HepG2 (cell line): Measurements from ENCODE around the genes DNAJB2 and SGPP2.

GRCh38 chr2:219002384-219003581 is 9.6 kb upstream of the CRYBA2 start:
- RRBS, 2 experiments, result 5 to 9% methylated on average over 9 to 20 of the region's 94 CpGs
CAGE:
- cytosol, long polyA minus RNA, result no peak
- cytosol, long polyA plus RNA, result no peak
- long polyA plus RNA, result no peak
- nucleus, long polyA minus RNA, result no peak
- nucleus, long polyA plus RNA, result no peak

DNA sequence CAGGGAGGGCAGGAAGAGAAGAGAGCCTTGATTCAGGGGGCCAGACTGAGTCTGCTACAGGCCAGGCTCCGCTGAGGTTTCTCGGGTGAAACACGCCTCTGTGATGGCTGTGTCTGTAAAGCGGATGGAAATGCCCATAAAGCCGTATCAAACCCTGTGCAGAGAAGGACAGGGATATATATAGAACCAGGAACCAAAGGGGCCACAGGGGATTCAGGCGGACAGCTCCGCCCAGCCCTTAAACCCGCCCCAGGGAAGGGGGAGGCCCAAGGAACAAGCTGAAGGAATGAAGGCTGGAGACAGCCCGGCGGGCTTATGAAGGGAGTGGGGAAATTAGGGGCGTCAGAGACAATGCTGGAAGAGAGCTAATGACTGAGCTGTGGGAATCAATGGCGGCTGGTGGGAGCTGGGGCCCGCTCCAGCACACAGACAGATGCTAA is 42.1 kb downstream of the NHEJ1 start:
- RRBS, 2 experiments, result no CpG with 5 or more reads among the region's 13 CpGs
CAGE:
- cytosol, long polyA minus RNA, result no peak
- cytosol, long polyA plus RNA, result no peak
- long polyA plus RNA, result no peak
- nucleus, long polyA minus RNA, result no peak
- nucleus, long polyA plus RNA, result no peak

GRCh38 chr2:219122040-219122408 is 38.6 kb downstream of the NHEJ1 start:
- RRBS, 2 experiments, result no CpG with 5 or more reads among the region's 2 CpGs
CAGE:
- cytosol, long polyA minus RNA, result no peak
- cytosol, long polyA plus RNA, result no peak
- long polyA plus RNA, result no peak
- nucleus, long polyA minus RNA, result no peak
- nucleus, long polyA plus RNA, result no peak

- RRBS, 2 experiments, result no CpG with 5 or more reads among the region's 12 CpGs
CAGE:
- cytosol, long polyA minus RNA, result no peak
- cytosol, long polyA plus RNA, result no peak
- long polyA plus RNA, result no peak
- nucleus, long polyA minus RNA, result no peak
- nucleus, long polyA plus RNA, result no peak
These were observed 368 bp upstream of the ABCB6 start for GRCh38 chr2:219219227-219219424.

DNA sequence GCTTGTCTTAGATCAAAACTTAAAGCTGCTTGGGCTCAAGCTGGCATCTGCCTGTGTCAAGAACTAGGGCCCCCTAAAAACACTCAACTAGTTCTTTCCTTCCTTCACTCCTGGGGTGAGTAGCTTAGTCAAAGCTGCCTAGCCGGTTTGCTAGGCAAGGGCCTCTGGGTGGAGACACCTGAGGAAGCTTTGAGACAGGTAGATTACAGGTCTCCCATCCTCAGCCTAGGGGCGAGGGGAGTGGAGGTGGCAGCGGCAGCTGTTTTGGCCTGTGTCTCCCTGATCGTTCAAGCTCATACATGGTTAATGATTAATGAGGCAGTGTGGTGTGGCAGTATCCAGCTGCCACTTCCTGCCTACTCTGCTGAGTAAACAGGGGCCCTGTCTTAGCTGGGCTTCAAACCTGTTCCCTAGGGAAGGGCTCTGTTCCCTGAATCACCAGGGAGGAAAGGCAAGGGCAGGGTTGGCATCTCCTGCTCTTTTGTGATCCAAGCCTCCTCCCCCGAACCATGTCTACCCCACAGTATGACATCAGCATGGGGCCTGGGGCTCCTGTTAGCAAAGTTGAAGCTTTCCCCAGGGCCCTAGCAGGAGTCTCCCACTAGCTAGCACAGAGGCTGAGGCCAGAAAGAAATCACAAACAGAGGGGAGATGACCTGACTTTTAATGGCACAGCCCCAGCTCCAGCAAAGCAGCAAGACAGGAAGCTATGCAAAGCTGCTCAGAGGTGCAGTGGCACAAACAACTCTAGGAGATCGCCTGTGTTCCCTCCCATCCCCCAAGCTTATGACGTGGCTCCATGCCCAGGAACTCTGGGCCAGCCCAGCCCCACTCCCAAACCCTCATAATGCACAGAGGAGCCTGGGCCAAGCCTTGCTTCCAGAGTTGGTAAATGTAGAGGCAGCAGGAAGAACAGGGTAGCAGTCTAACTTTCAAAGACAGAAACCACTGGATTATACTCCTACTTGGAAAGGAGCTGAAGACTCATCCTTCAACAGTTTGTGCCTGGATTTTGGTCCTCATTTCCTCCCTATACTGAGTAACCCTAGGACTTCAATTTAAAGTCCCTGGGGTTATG is 3.6 kb upstream of the TUBA4B start:
- RRBS, 2 experiments, result no CpG with 5 or more reads among the region's 7 CpGs
CAGE:
- cytosol, long polyA minus RNA, result no peak
- cytosol, long polyA plus RNA, result no peak
- long polyA plus RNA, result no peak
- nucleus, long polyA minus RNA, result no peak
- nucleus, long polyA plus RNA, result no peak

DNA sequence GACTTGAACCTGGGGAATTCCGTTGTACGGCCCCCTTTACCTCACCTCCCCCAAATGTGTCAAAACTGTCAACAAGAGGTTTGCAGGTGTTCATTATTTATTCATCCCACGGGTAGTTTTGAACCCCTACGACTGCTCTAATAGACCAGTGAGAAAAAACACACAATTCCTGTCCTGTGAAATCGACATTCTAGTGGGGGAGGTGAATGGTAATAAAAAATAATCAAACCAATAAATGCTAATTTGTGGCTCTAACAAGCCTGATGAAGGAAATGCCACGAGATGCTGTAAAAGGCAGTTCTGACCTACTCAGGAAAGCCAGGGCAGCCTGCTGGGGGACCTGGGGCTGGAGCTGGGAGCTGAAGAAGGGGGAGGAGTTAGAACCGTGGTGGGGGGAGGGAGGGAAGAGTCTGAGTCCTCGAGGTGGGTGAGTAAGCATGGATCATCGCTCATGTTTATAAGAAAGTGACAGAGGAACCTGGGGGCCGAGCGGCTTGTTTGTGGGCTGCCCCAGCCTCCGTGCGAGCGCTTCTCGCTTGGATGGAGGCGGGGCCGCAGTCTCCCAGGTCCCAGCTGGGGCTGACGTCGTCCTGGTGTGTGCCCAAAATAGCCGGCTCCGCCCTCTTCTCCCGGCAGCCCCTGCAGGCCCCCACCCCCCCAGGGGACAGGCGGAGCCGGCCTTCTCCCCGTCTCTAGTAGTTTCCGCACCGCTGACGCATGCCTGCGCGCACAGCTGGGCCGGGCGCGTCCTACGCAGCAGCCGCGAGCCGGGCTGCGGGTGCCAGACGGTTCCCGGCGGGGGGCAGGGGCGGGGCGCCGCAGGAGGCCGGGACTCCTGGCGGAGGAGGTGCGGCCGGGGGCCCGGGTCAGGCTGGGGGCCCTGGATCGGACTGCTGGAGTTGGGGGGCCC is at the start of gene DNAJB2:
Gene DNAJB2, plus strand, starts transcription at position 695 of the 910 bp plus-strand sequence.
- RRBS, 2 experiments, result 2 to 4% methylated on average over 12 of the region's 50 CpGs
CAGE:
- cytosol, long polyA minus RNA, result no peak
- cytosol, long polyA plus RNA, result no peak
- long polyA plus RNA, result start-site peak on the plus strand centred at position 723 of the sequence, 86 bp wide, 233 and 296 reads in 2 replicates
- nucleus, long polyA minus RNA, result no peak
- nucleus, long polyA plus RNA, result start-site peak on the plus strand centred at position 688 of the sequence, 58 bp wide, 346 and 348 reads in 2 replicates

- RRBS, 2 experiments, result no CpG with 5 or more reads among the region's 11 CpGs
CAGE:
- cytosol, long polyA minus RNA, result no peak
- cytosol, long polyA plus RNA, result no peak
- long polyA plus RNA, result no peak
- nucleus, long polyA minus RNA, result no peak
- nucleus, long polyA plus RNA, result no peak
These were observed 12.6 kb upstream of the DES start for GRCh38 chr2:219405495-219406064.

DNA sequence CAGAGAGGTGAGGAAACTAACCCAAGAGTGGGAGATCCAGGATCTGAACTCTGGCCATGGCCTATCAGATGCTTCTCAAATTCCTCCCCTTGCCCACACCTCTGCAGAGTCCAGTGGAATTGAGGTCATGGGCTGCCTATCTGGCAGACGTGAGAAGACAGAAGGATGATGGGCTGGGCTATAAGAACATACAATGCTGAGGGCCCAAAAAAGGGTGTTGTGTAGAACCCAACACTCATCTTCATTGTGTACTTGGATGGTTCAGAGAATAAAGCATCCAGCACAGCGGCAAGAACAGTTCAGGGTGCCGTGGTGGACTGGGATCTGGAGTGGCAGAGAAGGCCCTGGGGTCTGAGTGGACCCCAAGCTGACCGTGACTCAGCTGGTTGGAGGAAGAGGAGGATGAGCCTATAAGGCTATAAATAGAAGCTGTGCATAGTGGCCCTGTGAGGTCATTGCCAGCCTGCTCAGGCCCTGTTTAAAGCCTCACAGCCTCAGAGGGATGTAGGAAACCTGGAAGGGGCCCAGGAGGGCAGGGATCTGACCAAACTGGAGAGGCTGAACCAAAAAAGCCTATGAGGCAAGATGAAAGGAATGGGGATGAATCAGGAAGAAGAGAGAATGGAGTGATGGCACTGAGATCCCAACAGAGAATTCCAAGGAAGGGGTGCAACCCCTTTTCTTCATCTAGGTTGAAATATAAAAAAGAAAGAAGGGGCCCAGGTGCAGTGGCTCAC is 11.4 kb upstream of the DES start:
- RRBS, 2 experiments, result no CpG with 5 or more reads among the region's 4 CpGs
CAGE:
- cytosol, long polyA minus RNA, result no peak
- cytosol, long polyA plus RNA, result no peak
- long polyA plus RNA, result no peak
- nucleus, long polyA minus RNA, result no peak
- nucleus, long polyA plus RNA, result no peak

DNA sequence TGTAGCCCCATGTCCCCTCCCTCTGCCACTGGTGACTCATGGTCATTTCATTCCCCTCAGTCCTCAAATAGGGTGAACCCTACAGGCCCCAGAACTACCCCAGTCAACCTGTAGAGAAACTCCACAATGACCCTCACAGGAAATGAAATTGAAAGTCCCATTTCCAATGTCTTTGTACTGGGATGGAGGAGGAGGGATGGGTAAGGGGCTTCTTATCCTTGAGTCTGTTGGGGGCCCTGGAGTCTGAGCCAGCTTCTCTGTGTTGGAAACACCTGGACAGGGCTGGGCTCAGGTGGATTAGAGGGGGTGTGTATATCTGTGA is 6.1 kb upstream of the SPEG start:
CAGE:
- cytosol, long polyA minus RNA, result no peak
- cytosol, long polyA plus RNA, result no peak
- long polyA plus RNA, result no peak
- nucleus, long polyA minus RNA, result no peak
- nucleus, long polyA plus RNA, result no peak

DNA sequence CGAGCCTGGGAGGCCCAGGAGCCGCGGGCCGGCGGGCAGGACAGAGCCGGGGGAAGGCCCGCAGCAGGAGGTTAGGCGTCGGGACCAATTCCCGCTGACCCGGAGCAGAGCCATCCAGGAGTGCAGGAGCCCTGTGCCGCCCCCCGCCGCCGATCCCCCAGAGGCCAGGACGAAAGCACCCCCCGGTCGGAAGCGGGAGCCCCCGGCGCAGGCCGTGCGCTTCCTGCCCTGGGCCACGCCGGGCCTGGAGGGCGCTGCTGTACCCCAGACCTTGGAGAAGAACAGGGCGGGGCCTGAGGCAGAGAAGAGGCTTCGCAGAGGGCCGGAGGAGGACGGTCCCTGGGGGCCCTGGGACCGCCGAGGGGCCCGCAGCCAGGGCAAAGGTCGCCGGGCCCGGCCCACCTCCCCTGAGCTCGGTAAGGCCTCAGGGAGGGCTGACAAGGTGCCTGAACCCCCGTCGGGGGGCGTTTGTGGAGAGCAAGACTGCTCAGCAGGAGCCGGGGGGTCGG is 14.3 kb downstream of the SPEG start:
- RRBS, 2 experiments, result 7 to 9% methylated on average over 32 of the region's 42 CpGs
CAGE:
- cytosol, long polyA minus RNA, result no peak
- cytosol, long polyA plus RNA, result no peak
- long polyA plus RNA, result no peak
- nucleus, long polyA minus RNA, result no peak
- nucleus, long polyA plus RNA, result no peak

GRCh38 chr2:221455304-221455822 is 116.7 kb downstream of the EPHA4 start:
- RRBS, 2 experiments, result 2 to 4% methylated on average over 2 of the region's 7 CpGs
CAGE:
- cytosol, long polyA minus RNA, result no peak
- cytosol, long polyA plus RNA, result no peak
- long polyA plus RNA, result no peak
- nucleus, long polyA minus RNA, result no peak
- nucleus, long polyA plus RNA, result no peak

- RRBS, 2 experiments, result no CpG with 5 or more reads among the region's 9 CpGs
CAGE:
- cytosol, long polyA minus RNA, result no peak
- cytosol, long polyA plus RNA, result no peak
- long polyA plus RNA, result no peak
- nucleus, long polyA minus RNA, result no peak
- nucleus, long polyA plus RNA, result no peak
These were observed 221.0 kb upstream of the EPHA4 start for GRCh38 chr2:221792957-221793605.

DNA sequence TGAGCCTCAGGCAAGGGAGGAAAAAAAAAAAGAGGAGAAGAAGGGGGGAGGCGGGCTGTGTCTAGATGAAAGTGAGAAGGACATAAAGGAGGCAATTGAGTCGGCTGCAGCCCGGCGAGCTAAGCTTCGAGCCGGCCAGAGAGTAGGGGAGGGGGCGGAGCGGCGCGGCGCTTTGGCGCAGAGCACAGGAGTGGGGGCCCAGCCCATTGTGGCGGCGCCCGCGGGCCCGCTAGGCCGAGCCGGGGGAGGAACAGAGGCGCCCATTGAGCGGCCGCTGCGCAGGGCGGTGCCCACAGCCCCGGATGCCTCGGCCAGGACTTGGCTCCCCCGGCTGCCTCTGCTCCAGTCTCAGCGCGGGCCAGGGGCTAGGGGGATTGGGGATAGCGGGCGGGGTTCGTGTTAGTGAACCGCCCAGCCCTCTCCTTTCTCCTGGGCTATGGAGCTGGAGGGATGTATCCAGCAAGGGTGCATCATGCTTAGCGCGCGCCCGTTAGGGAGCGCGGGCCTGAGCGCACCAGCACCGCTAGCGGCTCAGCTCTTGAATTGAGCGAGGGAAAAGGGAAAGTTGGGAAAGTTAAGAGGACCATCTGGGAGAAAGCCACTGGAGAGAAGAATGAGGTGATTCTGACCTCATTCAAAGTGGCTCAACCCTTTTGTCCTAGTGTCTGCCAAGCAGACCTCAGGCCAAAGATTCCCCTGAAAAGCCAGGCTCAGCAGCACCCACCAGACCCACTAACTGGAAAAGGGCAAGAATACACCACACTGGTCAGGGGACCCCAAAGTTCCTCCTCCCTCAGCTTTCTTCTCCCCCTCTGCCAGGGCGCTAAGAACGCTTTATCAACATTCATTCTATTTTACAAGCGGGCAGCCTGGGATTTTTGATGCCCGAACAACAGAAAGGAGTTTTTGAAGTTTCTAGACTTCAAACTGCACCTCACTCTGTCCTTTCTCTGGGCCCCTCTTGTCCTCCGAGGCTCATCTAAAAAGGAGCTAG is 7.6 kb downstream of the PAX3 start:
- RRBS, 2 experiments, result 20 to 32% methylated on average over 7 to 18 of the region's 48 CpGs
CAGE:
- cytosol, long polyA minus RNA, result no peak
- cytosol, long polyA plus RNA, result no peak
- long polyA plus RNA, result no peak
- nucleus, long polyA minus RNA, result no peak
- nucleus, long polyA plus RNA, result no peak

DNA sequence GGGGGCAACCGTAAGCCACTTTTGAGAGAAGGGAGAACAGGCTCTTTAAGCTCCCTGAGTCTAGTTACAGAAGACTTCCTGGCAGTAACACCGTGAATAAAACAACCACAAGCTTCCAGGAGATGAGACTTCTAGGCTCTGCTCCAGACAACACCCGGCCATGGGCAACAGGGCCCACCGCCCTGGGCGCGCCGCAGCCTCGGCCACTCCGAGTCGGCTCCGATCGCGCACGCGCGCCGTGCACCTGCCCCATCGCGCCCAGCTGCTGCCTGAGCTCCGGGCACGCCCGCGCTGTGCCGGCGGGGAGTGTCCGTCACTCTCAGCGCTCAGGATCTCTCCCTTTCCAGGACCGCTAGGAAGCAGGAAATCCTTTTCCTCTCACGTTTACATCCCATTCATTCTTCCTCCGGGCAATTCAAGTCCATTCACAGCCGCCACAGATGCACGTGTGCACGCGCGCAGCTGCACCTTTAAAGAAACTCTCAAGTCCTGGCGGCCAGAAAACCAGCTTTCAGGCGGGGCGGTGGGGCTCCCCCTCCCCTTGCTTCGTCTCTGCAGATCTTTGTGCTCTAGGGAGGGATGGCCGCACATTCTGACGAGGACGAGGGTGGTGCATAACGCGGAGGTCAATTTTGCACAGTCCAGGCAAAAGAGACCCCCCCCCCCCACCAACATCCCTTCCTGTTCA is 1.7 kb downstream of the ENSG00000288658 start:
- RRBS, 2 experiments, result 0% methylated on average over 6 to 9 of the region's 44 CpGs
CAGE:
- cytosol, long polyA minus RNA, result no peak
- cytosol, long polyA plus RNA, result no peak
- long polyA plus RNA, result no peak
- nucleus, long polyA minus RNA, result no peak
- nucleus, long polyA plus RNA, result no peak

DNA sequence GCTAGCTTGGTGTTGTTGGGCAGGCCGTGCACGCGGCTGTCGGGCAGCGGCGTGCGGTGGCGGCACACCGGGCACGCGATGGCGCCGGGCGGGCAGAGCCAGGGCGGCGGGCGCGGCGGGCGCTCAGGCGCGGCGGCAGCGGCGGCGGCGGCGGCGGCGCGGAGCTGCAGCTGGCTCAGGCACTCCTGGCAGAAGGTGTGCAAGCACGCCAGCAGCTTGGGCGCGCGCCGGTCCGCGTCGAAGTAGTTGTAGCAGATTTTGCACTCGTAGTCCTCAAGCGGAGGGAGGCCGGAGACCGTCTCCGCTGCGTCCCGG is 366 bp downstream of the ENSG00000288658 start:
- RRBS, 2 experiments, result 3 to 9% methylated on average over 7 of the region's 46 CpGs
CAGE:
- cytosol, long polyA minus RNA, result no peak
- cytosol, long polyA plus RNA, result no peak
- long polyA plus RNA, result no peak
- nucleus, long polyA minus RNA, result no peak
- nucleus, long polyA plus RNA, result no peak

DNA sequence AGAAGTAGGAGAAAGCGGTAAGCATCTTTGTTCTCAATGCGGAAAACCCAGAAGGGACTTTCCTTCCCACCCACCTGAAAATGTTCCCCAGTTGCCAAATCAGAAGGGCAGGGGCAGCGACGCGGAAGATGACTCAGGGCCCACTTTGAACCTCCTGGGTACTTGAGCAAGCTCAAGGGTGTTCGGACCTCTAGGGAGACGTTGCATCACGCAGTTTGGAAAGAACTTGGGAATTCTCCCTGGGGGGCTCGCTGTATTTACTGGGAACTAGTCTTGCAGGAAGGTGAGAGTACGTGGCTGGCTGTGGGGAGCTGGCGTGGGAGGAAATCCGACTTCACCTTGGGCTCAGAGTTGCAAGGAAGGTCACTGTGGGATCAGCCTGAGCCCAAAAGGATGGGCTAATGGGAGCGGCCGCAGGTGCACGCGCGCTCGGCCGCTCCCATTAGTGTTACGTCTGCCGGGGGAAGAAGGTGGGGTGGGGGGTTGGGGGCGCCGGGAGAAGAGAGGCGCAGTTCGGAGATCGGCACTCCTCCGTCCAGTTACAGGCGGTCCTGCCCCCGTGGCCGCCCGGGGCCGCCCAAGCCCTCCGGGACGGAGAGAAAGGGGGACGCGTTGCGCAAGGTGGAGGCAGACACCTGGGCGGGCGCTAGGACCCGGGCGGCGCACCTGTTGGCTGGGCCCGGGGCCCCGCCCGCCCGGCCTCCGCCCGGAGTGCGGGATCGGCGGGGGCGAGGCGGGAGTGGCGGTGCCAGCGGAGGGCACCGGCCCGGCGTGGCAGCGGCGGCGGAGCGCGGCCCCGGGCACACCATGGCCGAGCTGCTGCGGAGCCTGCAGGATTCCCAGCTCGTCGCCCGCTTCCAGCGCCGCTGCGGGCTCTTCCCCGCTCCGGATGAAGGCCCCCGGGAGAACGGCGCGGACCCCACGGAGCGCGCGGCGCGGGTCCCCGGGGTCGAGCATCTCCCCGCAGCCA is at the start of gene SGPP2:
Gene SGPP2, plus strand, starts transcription at position 748 of the 970 bp plus-strand sequence.
- RRBS, 2 experiments, result 44% methylated on average over 47 to 48 of the region's 87 CpGs
CAGE:
- cytosol, long polyA minus RNA, result no peak
- cytosol, long polyA plus RNA, result no peak
- long polyA plus RNA, result no peak
- nucleus, long polyA minus RNA, result no peak
- nucleus, long polyA plus RNA, result no peak

GRCh38 chr2:222842659-222843409 is 18.0 kb upstream of the ACSL3 start:
- RRBS, 2 experiments, result no CpG with 5 or more reads among the region's 5 CpGs
CAGE:
- cytosol, long polyA minus RNA, result start-site peak on the plus strand at chr2:222843183-222843191, 33 reads
- cytosol, long polyA plus RNA, result start-site peak on the plus strand at chr2:222843164-222843206, 111 and 60 reads in 2 replicates
- long polyA plus RNA, result no peak
- nucleus, long polyA minus RNA, result no peak
- nucleus, long polyA plus RNA, result start-site peak on the plus strand at chr2:222842846-222842946, 14 and 8 reads in 2 replicates; start-site peak on the plus strand at chr2:222843162-222843191, 60 and 71 reads in 2 replicates

GRCh38 chr2:222859876-222860325 is 935 bp upstream of the ACSL3 start:
- RRBS, 2 experiments, result no CpG with 5 or more reads among the region's 5 CpGs
CAGE:
- cytosol, long polyA minus RNA, result no peak
- cytosol, long polyA plus RNA, result no peak
- long polyA plus RNA, result no peak
- nucleus, long polyA minus RNA, result no peak
- nucleus, long polyA plus RNA, result no peak

DNA sequence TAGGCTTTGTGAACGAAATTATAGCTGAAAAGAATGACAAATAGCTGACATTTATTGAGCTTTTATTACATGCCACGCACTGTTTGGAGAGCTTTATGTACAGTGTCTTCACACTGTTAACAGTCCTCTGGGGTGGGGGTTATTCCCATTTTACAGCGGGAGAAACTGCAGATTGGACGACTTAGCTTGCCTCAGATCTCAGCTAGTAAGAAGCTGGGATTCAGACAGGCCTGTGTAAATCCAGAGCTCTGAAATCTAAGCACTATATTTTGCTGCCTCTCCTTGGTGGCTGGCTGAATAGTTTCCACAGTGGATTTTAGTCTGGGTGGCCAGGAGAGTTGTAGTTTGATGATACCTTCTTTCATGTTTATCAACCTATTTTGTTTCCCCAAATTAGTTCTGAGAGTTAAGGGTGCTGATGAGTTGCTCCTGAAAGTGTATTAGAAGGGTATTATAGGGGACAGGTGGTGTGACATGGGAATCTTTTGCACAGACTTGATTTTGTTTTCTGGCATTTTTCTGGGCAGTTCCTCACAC is 1.3 kb downstream of the ACSL3 start:
- RRBS, 2 experiments, result no CpG with 5 or more reads among the region's 4 CpGs
CAGE:
- cytosol, long polyA minus RNA, result no peak
- cytosol, long polyA plus RNA, result no peak
- long polyA plus RNA, result no peak
- nucleus, long polyA minus RNA, result no peak
- nucleus, long polyA plus RNA, result no peak

DNA sequence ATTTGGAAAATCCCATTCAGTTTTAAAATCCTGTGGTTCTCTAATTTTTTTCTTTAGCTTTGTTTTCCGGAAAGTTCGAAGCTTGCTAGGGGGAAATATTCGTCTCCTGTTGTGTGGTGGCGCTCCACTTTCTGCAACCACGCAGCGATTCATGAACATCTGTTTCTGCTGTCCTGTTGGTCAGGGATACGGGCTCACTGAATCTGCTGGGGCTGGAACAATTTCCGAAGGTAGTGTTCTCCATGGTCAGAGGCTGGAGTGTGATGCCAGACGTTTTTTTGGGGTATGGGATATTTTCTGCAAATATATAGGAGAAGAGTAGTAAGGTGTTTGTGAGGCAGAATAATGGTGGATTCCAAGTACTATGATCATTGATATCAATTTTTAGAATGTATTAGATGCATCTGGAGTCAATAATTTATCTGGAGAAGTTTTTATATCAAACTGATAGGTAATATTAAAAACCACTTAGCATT is 66.2 kb downstream of the ACSL3 start:
- RRBS, 2 experiments, result no CpG with 5 or more reads among the region's 9 CpGs
CAGE:
- cytosol, long polyA minus RNA, result no peak
- cytosol, long polyA plus RNA, result no peak
- long polyA plus RNA, result no peak
- nucleus, long polyA minus RNA, result no peak
- nucleus, long polyA plus RNA, result no peak